Ascending aorta (tissue), 1 donor: ENCODE data around the genes SNX32, C11orf68, SART1 and SLC29A2.

GRCh38 chr11:65510756-65511167 lies 14.1 kb upstream of the SCYL1 start:
- PRO-cap: no peak

DNA sequence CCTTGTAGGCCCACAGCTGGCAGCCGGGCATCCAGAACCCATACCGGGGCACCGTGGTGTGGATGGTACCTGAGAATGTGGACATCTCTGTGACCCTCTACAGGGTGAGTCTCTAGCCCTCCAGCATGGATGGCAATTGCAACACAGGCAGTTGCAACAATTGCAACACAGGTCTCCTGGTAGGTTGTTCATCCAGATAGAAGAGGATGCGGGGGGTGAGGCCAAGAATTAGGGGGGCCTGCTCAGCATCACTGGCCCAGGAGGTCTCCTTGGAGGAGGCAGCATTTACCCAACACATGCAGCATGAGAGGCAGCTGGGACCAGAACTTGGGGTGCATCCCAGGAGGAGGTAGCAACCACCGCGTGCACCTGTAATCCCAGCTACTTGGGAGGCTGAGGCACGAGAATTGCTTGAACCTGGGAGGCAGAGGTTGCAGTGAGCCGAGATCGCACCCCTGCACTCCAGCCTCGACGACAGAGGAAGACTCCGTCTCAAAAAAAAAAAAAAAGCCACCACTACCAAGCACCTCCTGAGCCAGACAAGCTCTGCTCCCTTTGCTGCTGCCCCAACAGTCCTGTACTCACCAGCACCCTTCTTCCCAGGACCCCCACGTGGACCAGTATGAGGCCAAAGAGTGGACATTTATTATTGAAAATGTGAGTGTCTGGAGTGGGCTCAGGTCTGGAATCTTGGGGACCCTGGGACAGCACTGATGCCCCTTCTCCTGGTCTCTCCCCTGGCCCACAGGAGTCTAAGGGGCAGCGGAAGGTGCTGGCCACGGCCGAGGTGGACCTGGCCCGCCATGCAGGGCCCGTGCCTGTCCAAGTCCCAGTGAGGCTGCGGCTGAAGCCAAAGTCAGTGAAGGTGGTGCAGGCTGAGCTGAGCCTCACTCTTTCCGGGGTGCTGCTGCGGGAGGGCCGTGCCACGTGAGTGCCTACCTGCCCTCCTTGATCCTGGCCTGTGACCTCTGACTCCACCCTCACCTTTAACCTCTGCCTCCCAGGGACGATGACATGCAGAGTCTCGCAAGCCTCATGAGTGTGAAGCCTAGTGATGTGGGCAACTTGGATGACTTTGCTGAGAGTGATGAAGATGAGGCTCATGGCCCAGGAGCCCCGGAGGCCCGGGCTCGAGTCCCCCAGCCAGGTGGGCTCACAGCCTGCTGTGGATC lies 3.9 kb downstream of the EHBP1L1 start:
- PRO-cap: no peak

DNA sequence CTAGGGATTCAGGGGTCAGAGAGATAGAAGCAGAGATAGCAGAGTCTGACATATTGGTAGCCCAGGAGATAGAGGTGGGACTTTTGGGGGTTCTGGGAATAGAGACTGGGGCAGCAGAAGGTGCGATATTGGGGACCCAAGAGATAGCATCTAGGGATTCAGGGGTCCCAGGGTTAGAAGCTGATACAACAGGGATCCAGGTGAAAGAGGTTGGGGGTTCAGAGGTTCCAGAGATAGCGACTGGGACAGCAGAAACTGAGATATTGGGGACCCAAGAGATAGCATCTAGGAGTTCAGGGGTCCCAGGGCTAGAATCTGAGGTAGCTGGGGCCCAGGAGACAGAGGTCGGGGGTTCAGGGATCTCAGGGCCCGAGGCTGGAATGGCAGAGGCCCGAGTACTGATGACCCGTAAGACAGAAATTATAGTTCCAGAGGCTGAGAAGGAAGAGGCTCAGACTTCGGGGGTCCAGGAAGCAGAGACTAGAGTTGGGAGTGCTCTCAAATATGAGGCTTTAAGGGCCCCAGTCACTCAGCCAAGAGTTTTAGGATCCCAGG lies 7.1 kb downstream of the EHBP1L1 start:
- PRO-cap: no peak

DNA sequence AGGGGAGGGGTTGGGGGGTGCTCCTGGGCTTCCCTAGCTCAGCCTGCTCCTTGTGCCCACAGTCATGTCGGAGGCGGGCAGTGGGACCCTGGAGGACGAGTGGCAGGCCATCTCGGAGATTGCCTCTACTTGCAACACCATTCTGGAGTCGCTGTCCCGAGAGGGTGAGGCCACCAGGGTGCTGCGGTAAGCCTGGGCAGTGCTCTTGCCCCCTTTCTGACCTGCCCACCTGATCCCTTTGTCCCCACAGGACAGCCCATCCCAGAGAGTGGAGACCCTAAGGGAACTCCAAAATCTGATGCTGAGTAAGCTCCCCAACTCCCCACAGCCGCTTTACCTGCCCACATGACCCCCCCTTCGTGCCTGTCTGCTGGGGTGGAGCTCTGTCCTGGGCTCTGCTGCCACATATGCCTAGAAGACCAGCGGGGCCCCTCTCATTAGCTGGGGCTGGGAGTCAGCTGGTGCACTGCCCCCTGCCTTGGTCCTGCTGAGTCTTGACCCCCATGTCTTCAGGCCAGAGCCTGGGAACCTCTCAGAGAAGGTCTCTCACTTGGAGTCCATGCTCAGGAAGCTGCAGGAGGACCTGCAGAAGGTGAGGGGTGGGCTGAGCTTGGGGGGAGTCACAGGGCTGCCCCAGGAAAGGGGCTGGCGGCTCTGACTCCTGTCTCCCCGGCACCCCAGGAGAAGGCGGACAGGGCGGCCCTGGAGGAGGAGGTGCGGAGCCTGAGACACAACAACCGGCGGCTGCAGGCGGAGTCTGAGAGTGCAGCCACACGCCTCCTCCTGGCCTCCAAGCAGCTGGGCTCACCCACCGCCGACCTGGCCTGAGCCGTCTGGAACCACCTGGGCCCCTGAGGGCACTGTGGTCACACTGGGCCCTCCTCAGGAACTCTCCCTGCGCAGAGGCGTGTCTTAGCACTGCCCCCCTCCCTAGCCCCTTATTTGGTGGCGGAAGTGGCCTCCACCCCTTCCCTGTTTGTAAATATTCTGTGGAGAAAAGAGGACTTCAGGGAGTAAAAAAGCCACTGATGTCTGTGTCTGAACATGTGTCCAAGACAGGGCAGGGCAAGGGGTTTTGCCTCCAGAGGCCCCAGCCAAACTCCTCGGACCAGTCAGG lies 12.3 kb downstream of the SIPA1 start:
- PRO-cap: no peak

DNA sequence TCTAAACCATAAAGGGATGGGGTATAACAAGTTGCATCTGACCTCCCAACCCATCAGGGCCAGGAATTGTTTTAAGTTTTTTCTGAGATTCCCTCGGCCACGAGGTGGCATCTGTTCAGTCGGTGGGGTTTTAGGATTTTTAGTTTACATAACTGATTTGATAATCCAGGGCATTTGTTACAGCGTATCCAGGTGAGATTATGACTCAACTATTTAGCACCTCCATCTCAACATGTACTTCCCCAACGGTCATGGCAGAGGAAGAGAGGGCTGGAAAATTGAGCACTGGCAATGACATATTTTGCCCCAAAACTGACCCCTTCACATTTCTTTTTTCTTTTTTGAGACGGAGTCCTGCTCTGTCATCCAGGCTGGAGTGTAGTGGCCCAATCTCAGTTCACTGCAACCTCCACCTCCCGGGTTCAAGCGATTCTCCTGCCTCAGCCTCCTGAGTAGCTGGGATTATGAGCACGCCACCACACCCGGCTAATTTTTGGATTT lies 6.6 kb downstream of the AP5B1 start:
- PRO-cap: no peak

GRCh38 chr11:65776895-65777807 lies 3.6 kb downstream of the AP5B1 start:
- PRO-cap: no peak

DNA sequence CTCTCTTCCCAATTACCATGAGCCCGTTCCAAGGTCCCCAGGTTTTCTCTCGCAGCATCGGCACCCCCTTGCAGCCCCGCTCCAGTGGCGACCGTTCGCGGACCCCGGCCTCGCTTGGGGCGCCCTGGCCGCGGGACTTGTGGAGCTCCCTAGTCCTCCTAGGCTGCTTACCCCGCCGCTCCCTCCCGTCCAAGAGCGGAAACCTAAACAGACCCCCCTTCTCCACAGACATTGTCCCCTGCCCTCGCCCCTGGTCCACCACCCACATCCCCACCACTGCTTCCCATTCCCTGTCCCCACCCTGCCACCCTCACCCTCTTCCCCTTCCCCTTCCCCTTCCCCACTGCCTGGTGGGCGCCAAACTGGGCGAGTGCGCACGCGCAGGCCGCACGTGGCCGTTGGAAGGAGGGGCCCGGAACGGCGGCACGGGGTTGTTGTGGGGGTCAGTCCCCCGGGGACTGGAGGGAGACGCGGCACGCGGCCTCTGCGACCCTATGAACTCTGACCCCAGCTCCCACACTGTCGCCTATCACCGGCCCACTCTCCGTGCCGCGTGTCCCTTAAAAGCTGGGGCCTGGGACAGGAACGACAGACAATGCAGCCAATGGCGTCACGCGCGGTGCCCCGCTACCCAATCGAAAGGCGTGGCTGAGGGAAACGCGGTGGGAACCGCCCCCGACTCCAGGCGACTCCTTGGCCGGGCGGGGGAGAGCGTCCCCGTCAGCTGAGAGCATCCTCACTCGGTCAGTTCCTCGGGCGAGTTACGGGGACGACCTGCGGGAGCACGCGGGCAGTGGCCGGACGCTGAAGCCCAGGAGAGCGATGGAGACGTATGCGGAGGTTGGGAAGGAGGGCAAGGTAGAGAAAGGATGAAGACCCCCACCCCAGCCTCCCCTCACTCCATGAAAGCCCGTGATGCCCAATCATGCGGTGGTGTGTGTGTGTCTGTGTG lies at the start of gene SNX32:
Gene SNX32 (plus strand): TSS at position 720 of the 952 bp plus-strand sequence.
- PRO-cap: no peak

DNA sequence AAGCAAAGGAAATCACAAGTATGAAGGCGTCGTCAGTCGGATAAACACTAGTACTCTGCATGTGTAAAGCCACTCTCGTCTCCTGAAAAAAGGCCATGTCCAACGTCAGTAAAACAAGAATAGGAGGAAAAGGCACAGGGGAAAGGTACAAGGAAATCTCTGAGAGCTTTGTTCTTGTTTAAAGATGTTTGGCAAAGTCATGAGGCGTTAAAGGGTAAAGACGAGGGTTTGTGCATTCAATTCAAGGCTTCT lies 580 bp upstream of the CFL1 start:
- PRO-cap: no peak

DNA sequence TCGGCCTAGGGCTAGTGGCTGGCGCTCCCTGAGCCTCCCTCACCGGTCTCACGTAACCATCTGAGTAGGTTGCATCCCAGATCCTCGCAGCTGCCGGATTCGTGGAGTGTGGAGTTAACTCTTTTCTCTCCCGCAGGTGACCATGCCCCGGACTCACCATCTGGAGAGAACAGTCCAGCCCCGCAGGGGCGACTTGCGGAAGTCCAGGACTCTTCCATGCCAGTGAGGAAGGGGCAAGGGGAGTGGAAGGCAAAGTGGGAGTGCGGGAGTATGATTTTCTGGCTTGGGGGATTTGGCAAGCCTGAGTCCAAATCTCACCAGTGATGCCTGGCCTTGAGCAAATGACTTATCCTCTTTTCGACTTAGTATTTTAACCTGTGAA lies 972 bp downstream of the MUS81 start:
- PRO-cap: no peak

GRCh38 chr11:65918113-65919175 lies at the start of gene C11orf68:
TSS of gene C11orf68 (minus strand) at chr11:65919062.
- PRO-cap: bidirectional peak, plus-strand start at chr11:65919437, minus-strand start at chr11:65919010

DNA sequence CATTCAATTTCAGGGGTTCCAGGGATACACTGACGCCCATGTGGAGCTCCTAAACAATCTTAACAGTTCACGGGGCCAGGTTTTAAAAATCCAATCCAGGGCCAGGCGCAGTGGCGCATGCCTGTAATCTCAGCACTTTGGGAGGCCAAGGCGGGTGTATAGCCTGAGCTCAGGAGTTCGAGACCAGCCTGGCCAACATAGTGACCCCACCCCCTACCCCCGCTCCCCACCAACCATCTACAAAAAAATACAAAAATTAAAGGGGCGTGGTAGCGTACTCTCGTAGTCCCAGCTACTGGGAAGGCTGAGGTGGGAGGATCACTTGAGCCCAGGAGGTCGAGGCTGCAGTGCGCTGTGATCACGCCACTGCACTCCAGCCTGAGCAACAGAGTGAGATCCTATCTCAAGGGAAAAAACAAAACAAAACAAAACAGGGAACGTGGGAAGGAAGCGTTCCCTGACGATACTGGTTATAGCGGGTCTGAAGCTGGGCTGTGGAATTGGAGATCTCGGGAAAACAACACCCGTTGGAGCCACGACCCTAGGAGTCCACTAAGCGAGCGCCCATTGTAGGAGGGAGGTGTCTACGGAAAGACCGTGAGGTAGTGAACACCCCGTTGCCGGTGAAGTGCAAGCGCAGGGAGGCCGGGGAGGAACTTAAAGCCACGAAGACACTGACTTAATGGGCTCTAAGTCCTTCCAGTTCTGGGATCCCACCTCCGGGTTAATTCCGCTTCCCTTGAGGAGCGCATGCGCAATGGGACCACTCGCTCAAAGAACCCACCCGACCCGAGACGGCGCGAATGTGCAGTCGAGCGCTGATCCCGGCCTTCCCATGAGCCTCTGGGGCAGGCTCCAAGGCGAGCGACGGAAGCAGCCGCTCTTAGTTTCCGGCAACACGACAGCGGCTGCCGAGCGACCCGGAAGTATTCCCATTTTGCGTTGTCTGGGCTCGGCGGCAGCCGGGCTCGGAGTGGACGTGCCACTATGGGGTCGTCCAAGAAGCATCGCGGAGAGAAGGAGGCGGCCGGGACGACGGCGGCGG lies at the start of gene SART1:
Gene SART1 (plus strand): TSS at position 941 of the 1,045 bp plus-strand sequence.
- PRO-cap: bidirectional peak, plus-strand start at position 935 of the sequence, minus-strand start at position 707 of the sequence

DNA sequence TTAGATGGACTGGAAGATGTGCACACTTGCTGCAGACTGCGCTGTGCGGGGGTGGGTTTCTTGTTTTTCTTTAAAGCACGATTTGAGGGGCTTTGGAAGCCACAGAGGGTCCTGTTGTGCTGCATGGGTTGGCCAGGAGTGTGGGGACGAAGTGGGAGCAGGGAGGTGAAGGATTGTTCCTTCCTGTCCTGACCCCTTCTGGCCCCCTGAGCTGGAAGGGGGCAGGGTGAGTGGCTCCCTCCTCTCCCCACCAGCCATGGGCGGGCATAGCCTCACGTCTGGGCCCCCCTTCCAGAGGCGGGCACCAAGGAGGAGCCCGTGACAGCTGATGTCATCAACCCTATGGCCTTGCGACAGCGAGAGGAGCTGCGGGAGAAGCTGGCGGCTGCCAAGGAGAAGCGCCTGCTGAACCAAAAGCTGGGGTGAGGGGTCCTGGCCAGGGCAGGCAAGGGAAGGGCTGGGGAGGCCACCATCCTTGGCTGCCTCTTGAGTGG lies 3.3 kb downstream of the SART1 start:
- PRO-cap: no peak

DNA sequence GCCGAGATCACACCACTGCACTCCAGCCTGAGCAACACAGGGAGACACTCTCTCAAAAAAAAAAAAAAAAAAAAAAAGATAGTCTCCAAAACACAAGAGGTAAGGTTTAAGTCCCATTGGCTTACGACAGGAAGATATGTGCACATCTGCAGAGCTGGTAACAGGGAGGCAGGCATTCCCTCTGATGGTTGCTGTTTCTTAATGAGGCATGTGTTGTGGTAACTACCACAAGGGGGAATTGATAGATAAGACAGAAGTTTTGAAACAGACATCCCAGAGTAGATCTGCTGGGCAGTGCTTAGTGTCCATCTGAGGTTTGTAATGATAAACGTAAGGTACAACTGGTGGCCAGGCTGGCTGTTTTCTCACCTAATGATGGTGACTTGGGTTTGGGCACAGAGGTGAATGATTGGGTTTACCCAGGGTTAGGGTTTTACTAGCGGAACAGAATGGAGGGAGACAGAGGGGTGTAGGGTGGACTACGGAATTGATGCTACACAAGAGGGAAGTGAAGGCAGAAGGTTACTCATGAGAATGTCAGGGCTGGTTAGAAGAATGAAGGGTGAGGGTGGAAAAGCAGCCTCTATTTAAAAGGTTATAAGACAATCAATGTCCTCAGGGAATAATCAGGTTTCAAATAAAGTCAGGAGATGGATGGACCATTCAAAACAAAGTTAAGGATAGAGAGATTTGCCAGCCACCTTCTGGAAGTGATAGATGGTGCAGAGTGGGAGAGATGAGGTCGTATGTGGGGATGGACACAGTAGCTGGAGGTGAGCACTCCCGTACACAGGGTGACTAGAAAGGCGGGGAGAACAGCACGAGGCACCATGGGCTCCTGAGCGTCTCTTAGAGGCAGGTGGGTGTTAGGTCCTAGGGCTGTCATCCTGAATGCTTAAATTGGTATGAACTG lies 4.4 kb downstream of the EIF1AD start:
- PRO-cap: no peak

GRCh38 chr11:66002618-66003195 lies 404 bp downstream of the BANF1 start:
- PRO-cap: unidirectional peak, plus-strand start at chr11:66002791

DNA sequence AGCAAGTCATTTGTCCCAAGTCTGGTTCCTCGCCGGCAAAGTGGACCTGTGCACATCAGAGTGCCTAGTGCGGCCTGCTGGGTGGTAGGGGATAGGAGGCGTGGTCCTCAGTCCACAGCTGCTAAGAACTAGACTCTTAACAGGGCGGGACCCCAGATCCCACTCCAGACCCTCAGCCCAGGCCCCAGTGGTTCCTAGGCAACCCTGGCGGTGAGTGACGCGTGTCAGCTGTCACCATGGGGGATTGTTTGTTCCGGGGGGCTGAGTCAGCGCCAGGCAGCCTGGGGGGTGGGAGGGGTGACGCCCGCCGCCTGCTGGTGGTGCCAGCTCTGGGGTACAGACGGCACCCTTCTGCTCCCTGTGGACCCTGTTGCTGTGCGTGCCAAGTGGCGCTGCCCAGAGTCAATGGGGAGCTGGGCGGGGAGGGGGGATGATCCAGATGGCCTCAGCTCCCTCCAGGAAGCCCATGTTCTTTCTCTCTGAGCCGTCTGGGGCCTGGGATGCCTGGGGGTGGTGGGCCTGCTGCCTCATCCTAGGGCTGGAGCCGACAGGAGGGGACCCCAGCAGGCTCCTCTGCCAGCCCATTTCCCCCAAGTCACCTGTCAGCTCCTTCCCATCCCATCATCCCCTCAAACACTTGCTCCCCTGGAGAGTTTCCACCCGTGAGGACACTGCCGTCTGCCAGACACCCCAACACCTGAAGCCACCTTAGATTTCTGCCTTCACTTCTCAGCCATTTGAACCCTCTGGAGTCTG lies 2.5 kb downstream of the CNIH2 start:
- PRO-cap: no peak

DNA sequence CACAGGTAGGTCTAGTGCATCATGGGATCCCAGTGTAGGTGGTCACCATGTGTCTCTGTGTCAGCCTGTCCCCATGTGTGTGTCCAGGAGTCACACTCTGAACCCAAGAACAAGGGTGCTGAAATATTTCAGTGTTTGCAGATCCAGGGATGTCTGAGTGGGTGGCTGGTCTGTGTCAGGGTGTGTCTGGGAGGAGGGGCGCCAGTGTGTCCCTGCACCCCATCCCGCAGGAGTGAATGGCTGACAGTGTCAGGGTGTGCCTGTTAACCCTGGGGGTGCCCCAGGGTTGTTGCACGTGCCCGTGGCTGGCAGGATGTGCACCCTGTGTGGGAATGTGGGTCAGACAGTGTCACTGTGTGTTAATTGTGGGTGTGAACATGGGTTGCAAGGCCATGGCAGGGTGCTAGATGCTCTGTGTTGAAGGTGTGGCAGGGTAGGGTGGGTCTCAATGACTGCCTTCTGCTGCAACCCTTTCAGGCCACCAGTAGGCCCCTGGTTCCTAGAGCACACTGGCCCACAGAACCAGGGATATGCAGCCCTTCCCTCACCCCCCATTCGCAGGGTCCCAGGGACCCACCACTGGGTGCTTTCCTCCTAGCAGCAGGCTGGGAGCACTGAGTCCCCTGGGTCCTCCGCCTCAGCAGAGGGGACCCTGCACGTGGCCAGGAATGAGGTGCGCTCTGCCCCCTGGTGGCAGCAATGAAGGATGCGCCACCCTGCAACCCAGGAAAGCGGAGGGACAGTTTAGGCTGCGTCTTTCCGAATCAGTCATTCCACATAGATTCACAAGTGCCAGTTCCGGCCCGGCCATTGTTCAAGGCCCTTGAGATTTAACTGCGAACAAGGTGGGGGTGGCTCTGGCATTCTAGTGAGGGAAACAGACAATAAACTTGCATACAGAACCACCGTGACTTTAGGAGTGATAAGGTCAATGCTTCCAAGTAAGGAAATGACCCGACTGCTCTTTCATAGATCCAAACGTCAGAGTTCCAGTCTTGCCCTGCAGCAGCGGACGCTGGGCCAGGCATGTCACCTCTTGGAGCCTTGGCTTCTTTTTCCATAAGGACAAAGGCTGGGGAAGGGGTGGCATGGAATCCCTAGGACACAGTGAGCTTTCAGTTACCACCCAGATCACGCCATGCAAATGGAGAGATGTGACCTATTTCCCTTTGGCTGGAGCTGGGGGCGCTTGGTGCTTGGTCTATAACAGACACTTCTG lies 8.0 kb downstream of the RIN1 start:
- PRO-cap: no peak

GRCh38 chr11:66361312-66362462 lies 9.9 kb downstream of the SLC29A2 start:
- PRO-cap: no peak

DNA sequence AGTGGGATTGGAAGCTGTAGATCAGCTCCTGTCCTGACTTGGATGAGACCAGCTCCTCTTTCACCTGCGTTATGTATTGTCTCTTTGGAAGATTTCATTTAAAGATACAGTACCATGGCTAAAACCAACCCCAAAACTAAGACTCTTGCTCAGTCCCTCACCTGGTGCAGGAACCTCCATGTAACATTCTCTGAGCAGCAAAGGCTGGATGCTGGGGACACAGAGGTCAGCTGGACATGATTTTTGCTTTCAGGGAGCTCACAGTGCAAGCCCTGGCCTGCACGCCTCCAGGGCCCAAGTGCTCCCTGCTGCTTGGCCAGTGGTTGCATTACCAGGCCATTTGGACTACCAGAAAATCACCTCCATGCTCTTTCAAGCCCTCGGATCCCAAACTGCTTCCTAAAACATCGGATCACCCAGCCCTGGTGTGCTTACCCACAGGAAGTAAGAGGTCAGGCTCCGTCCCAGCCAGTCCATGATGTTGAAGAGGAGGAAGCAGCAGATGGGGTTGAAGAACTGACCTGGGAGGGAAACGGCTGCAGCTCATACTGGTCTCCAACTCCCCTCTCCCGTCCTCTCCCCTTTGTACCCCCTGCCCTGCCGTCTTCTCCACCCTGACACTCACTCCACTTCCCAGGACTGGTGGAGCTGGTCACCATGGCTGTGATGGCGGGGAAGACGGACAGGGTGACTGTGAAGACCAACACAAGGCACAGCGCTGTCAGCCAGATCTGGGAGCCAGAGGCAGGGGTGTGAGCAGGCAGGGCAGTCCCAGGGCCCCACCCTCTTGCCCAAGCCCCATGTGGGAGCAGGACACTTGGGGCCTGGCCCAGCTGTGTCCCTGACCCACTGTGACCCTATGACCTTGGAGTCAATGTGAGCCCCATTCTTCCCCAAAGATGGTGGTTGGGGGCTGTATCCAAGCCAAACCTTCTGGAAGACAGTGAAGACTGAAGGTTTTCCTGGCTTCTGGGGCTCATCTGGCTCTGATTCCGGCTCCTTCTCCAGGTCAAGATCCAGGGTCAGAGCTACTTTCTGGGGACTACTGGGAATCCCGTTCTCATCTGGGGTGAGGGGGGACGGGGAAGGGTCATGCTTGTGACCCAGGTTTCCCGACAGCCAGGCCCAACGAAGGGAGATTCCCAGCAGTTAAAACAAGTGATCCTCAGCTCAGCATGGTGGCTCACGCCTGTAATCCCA lies 5.7 kb downstream of the SLC29A2 start:
- PRO-cap: no peak

- PRO-cap: no peak
Measured at GRCh38 chr11:66371266-66372310, at the start of gene SLC29A2. TSS of gene SLC29A2 (minus strand) at chr11:66371760.

GRCh38 chr11:66465378-66465903 lies 1.3 kb upstream of the PELI3 start:
- PRO-cap: no peak